Left common carotid artery plus branches (tissue), 1 donor: ENCODE data around the genes MAP4, CDC25A, NME6 and SPINK8.

- PRO-cap: no peak
These were observed 41.2 kb downstream of the PTPN23 start for GRCh38 chr3:47422030-47422364.

GRCh38 chr3:47428299-47429584, 47.0 kb downstream of the SCAP start:
- PRO-cap: no peak

DNA sequence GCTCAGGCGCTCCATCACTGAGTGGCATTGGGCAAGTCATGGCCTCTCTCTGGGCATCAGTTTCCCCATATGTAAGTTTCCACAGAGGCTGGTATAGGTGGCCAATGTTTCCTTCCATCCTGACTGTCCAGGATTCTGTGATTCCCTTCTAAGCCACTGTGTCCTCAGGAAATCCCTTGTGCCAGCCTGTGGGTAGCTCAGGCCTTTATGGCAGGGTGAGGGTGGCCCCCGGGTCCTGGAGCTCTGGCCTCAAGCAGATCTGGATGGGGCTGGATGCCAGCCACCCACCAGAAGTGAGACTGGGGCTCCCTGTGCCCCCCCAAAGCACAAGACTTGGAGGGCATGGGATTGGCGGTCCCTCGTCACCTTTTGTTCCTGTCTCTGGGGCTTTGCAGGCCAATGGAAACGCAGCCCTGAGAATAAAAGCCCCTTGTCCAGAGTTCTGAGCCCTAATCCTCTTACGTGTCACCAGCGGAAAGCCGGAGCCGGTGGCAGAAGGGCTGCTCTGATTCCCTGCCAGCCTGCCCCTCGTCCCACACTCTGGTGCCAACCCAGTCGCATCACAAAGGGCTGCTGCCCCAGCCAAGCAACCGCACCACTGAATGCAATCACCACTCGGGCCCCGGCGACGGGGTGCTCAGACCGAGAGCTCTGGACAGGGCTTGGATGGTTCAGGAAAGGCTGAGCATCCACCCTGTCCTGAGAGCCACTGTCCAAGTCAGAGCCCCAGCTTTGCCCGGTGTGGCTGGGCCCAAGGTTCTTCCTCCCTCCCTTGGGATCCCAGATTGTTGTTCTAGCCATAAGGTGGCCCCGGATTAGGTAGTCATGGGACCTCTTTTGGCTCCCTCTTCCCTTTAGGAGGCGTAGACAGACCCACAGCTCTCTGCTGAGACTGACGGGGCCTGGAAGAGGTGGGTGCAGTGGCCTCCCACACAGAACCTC, 22.8 kb upstream of the ELP6 start:
- PRO-cap: no peak

GRCh38 chr3:47846151-47847176, 43.5 kb downstream of the DHX30 start:
- PRO-cap: no peak

- PRO-cap: no peak
These were observed 105.6 kb downstream of the MAP4 start for GRCh38 chr3:47910524-47911122.

GRCh38 chr3:48015601-48016971, at the start of gene MAP4:
Gene MAP4, minus strand, starts transcription at chr3:48016416.
- PRO-cap: no peak

- PRO-cap: no peak
These were observed at the start of gene CDC25A for GRCh38 chr3:48187856-48188466. Gene CDC25A, minus strand, starts transcription at chr3:48188417.

GRCh38 chr3:48190954-48191222, 2.7 kb upstream of the CDC25A start:
- PRO-cap: no peak

- PRO-cap: no peak
These were observed 7.6 kb upstream of the CAMP start for GRCh38 chr3:48215294-48216409.

DNA sequence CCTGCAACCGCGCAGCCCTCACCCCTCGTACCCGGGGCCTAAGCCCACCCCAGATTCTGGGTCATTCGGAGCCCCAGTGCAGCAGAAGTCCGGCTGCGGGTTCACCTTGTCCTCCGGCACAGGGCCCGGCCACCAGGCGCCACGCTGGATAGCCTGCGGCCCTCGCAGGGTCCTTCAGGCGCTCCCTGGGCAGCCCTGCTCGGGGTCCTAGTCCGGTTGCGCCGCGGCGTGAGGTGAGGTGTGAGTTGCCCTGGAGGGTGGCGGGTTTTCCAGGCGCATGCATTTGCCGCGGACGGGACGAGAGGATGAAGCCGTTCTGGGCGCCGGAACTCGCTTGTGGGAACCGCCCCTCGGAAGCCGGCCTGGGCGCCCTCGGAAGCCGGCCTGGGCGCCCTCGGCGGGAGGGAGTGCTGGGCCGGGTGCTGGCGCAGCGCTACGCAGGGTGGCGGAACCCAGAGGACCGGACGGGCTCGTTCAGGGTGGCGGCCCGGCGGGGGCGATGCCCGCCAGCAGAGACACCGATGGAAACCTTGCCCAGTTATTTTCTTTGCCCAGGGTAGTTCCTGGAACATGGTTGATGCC, at the start of gene NME6:
Gene NME6, minus strand, starts transcription at position 120 of the 582 bp plus-strand sequence.
- PRO-cap: bidirectional peak, plus-strand start at position 219 of the sequence, minus-strand start at position 120 of the sequence

DNA sequence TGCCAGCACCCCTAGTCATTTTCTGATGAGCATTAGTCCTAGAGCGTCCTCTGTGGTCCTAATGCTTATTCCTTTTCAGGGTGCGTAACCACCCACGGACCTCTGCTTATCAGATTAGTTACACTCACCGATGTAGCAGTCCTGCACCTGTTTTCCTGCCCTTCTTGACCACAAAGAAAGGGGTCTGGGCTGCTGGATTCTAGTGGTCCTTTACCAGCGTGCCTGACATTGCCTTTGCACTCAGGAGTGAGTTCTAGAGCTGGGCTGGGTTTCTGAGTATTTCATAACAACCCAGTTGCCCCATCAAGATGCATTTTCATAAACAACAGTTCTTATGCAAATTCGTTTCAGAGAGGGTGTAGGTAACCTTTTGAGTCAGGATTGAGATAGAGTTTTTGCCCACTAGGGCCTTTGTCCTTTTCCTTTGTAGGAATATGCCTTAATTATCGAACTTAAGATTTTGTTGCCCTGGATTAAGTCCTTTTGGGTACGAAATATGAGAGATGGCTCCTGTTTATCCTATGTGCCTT, at the start of gene SPINK8:
Gene SPINK8, minus strand, starts transcription at position 255 of the 530 bp plus-strand sequence.
- PRO-cap: no peak

- PRO-cap: no peak
These were observed 26.5 kb downstream of the FBXW12 start for GRCh38 chr3:48398257-48399155.

- PRO-cap: no peak
These were observed 1.4 kb downstream of the SHISA5 start for GRCh38 chr3:48502516-48503006.

DNA sequence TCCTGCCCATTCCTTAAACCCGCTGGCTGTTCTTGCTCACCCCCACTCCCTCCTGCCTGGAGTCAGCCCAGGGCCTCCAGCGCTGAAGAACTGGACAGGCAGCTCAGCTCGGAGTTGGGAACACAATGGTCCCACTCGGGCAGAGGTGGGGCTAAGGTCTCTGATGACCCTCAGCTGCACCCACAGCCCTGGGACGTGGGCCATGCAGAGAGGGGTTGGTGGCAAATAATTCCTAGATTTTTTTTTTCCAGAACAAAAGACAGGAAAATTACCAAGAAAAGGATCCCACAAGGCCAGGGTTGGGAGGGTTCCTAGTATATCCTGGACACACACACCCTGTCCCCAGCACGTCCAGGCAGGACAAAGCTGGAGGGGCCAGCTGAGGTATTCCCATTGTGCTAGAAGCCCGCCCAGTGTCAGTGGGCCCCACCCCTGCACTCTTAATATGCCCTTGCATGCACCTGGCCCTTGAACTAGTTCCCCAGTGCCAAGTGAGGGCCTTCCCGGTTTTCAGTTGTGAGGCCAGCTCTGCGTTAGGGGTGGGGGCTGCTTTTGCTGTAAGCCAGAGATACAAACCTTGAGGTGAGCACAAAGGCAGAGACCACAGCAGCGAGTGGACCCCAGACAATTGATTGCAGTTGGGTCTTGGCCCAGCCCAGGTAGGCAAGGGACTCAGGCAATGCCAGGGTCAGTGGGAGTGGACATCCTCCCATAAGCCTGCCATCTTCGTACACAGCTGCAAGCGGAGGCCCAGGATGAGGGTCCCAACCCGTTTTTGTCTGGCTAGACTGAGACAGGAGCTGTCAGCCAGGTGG, 22.2 kb upstream of the IP6K2 start:
- PRO-cap: no peak

GRCh38 chr3:48927377-48927832, 8.8 kb downstream of the ARIH2 start:
- PRO-cap: no peak

DNA sequence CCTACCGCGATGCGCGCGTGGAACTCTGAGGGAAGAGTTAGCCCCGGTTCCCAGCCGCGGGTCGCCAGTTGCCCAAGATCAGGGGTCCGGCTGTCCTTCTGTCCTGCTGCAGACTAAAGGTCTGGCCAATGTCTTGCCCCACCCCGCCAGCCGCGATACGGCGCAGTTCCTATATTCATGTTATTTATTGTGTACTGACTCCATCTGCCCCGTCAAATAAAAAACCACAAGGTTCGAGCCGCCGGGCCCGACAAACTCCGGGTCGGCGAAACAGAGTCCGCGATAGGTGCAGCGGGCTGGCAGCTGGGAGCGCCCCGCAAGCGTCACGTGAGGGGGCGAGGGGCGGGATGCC, 336 bp upstream of the WDR6 start:
- PRO-cap: bidirectional peak, plus-strand start outside the sequence, minus-strand start at position 259 of the sequence

DNA sequence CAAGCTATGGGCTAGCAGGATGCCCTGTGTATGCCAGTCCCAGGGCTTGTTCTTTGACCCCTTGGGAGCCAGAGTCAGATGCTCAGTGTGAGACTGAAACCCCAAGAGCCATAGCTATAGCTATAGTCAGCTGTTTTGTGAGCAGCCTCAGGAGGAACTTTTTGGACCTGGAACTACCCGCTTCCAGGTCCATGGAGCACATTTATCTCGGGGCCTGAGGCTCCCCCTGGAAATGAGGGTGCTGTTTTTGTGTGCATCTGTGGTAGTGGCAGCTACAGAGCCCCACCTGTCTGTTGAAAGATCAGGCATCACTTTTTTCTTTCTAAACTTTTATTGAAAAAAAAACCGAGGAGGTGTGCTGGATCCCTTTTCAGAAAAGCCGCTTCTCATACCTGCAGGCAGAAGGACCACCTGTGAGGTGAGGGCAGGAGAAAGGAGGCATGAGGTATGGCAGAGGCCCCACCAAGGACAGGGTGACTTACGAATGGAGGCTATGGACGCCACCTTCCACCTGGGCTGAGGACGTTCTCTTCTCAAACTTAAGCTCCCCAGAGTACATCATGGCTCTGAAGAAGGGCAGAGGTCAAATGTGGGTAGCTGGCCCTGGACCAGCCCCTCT, 2.2 kb downstream of the NDUFAF3 start:
- PRO-cap: no peak

DNA sequence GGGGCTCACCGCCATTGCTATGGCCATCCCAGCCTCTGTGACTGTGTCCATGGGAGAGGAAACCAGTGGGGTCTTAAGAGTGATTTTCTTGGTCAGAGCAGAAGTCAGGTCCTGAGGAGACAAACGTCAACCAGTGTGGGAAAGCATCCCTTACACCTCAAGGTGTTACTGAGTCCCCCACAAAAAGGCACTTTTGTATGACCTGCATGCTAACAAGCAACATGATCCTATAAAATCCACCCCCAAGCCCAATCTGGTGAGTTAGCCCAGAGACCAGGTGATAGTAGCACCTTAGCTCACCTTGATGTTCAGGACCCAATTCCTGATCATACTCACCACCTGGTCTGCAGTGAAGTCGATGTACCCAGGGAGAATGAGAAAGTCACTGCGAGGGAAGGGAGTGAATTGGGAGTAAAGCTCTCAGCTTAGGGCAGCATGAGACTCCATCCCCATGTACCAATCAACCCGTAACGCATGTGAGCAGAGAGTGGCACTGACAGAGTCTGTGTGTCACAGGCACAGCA, 714 bp downstream of the IMPDH2 start:
- PRO-cap: no peak

DNA sequence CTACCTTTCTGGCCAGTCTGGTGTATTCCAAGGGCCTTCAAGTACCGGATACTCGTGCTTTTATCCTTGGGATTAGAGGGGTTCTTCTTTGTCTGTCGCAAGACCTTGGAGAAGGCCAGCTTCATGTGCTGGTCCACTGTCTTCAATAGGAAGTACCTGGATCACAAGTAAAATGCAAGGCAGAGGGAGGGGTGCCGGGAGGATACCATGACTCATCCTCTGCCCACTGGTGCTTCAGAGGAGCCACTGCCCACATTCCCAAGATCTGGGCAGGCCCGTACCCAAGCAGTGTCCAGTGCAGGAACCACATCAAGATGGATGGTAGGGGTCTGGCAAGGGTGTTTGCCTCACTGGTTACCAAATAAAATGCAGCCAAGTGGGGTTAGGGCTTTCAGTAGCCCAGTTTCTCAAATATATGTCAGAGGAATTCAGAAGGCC, 3.4 kb upstream of the IMPDH2 start:
- PRO-cap: no peak

DNA sequence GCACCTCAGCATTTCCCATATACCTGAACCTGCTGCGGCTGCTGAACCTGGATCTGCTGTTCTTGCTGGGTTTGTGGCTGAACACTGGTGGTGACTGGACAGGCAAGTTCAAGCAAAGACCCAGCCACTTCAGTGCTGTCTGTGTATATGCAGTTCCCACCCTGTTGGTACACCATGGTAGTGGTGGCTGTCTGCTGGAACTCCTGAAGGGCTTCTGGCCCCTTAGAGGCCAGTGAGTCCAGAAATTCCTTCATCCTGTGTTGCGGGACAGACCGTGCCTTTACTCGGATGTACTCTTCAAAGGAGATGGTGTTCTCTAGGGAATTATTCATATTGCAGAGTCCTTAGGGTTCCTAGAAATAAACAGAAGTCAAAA, 17.2 kb downstream of the QRICH1 start:
- PRO-cap: no peak